Metastatic Liver Carcinoma in the Lung (tissue), 2 donors: ENCODE measurements around a stretch of chr17.

DNA sequence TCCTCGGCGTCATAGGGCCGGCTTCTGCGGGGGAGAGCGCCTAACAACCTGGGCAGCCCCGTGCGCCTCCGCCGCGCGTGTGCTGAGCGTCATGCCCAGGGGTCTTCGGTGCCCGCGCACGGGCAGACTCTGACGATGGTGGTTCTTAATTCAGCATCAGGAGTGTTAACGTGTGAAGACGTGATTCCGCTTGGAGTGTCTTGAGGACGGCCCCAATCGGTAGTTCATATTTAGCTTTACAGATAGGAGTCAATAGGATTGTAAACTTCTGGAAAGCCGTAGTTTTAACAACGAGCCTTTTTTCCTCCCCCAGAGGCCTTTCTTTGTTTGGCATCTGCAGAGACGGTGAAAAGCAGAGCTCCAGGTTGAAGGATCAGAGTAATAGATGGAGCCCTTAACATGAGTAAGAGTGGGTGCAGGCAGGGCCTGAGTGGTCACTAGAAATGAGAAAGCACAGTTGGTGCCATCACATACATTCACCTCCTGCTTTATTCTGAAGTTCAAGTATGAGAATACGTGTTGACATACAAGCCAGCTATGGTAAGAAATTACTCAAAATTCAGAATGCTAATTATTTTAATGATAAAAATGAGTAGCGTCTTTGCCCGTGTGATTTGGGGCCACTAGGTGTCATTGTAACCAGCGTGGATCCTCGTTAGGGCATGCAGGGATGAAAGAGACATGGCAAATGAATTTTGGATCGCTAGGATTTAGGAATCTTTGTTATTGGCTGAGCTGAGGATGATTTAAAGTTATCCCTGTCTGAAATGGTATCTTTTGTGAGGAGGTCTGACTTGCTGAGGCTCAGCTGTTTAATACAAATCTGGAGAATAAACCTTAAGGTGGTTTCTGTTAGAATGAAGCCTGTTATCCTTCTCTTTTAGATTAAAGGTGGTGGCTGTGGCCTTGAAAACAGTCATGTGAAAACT, 18.5 kb downstream of the PRCD start:
- PRO-cap, 2 experiments = no peak in any of the 2 experiments

DNA sequence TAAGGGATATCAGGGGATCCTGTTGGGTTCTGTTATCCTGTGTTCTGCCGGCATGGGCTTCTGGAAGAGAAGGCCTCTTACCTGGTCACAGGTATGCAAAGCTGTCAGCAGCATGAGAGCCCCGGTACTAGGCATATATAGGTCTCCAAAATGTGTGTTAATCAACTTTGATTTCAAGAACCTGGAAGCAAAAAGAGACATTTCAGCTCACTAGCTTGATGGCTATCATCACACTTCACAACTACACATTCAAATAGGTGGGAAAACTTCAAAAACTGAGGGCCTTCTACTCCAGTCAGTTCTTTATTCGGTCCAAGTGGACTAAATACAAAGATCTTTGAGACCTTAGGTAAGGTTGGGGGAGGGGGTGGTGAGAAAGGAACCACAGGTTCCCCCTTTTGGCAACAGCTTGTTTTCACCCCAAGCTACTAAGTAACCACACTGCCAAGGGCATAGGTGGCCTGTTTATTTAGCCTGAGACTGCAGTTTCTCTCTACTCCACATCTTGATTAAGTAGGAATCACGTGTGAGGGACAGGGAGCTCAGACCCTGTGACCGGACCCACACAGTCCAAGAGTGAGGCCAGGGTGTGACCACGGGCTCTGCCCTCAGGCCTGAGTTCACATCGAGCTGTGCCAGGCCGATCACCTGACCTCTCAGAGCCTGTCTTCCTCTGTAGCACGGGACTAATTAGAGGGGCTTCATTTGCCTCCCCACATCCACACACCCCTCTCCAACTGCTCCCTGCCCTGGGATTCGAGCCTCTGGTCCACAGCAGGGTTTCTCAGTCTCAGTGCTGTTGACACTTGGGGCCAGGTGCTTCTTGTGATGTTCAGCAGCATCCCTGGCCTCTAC, 18.1 kb downstream of the ST6GALNAC2 start:
- PRO-cap, 2 experiments = peak in 1 of 2 experiments; most common plus-strand start position 568 of the sequence (in 1)

GRCh38 chr17:76631508-76632537, 11.7 kb downstream of the ST6GALNAC1 start:
- PRO-cap, 2 experiments = no peak in any of the 2 experiments

DNA sequence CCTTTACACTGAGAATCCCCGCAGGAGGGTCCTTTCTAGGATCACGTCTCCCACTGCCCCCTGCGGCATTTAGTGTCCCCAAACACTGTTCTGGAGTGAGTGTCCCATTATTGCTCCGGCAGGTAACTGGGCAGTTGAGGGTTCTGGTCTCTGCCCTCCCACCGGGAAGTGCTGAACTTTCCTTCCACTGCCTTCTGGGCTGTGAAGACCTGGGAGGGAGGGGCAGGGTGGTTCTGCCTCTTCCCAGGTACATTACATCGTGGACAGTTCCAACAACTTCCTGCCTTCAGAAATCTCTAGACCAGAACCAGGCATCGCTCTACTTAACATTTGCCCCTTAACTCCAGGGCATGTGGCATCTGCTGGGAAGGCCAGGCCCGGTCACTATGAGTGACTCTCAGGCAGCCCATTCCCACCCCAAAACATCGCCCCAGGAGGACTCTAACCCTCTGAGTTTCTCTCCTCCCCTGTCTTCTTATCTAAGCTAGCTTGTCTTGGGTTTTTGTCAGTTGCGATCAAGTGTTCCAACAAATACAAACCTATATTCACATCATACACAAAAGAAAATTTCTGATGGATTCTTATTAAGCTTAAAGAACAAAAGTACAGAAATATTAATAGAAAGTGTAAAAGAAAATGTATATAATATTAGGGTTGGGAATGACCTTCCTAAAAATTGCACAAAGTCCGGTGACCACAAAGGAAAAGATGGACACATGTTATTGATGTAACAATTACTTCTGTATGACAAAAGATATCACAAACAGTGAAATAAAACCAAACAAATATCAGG, 3.3 kb downstream of the ST6GALNAC1 start:
- PRO-cap, 2 experiments = no peak in any of the 2 experiments

GRCh38 chr17:76657961-76658513, 14.5 kb upstream of the ST6GALNAC1 start:
- PRO-cap, 2 experiments = no peak in any of the 2 experiments

DNA sequence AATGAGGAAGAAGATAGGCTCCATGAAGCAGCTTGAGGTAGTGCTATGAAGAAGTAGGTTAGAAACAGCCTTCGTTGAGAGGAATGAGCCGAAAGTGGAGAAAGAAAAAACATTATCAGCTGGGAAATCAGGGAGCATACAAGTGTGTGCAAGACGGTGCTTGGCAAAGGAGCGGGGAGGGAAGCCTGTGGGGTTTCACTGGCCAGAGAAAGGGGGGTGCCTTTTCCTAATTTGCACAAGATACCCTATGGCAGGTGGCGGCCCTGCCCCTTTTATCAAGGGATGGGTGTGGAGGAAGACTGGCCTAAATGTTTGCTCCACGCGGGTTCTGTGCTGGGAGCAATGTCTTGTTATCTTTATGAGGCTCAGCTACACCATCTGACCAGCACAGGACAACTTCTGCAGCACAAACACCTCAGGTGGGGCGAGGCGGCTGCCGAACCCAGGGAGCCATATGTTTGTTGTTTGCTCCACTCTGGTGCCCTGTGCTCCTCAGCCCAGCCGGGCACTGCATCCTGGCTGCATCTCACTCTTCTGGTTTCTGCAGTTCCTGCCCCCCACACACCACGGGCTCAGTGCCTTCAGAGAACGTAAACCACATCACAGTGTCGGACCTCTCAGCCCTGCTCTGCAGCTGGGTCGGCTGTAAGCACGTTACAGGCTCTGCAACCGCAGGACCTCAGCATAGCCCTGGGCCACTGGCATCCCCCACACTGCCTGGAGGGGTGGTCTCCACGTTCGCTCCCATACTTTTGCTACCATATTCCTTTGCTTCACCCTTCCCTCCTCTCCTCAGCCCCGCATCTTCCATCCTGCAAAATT, 32.5 kb downstream of the MXRA7 start:
- PRO-cap, 2 experiments = peak in 2 of 2 experiments; most common minus-strand start position 536 of the sequence (in 2)

GRCh38 chr17:76708787-76709903, 1.6 kb downstream of the MXRA7 start:
- PRO-cap, 2 experiments = peak in 2 of 2 experiments; most common plus-strand start chr17:76709586 (in 2)

GRCh38 chr17:76735857-76736895, 955 bp downstream of the SRSF2 start:
- PRO-cap, 2 experiments = peak in 2 of 2 experiments; most common plus-strand start chr17:76736634 (in 2); most common minus-strand start chr17:76736396 (in 1)

DNA sequence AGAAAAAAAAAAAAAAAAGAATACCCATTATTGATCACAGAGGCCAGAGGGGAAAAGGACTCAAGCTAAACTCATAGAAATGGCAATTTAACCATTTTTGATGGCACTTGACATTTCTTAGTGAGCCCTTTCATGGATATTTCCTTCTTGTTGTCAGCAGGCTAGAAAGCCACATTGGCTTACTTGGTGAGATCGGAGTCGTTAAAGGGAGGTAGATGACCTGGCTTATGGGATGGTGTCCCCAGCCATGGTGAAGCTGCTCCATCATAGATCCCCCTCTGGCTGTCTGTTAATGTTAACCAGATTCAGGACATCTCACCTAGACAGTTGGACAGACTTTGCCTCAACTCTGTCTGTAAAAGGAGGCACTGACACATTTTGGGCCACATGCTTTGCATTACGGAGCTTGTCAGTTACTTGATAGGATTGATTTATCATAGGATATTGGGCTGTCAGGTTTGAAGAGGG, 19.0 kb downstream of the MFSD11 start:
- PRO-cap, 2 experiments = no peak in any of the 2 experiments

DNA sequence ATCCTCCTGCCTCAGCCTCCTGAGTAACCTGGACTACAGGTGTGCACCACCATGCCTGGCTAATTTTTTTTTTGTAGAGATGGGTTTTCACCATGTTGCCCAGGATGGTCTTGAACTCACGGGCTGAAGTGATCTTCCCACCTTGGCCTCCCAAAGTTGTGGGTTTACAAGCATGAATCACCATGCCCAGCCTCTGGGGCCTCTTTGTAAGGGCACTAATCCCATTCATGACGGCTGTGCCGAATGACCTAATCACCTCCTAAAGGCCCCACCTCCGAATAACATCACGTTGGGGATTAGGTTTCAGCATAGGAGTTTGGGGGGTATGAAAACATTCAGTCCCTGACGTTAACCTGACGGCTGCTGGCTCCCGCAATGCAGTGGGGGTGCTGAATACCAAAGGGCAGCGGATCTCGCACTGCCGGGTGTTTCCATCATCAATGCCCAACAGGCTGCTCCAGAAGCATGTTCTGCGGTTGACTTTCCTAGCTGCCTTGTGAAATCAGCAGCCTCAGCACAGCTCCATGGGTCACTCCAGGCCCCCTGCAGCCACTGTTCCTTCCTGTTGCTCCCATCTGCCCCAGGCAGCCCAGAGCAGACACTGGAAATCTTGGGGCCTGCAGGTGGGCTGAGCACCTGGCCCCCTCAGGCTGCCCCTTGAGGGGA, 120.8 kb upstream of the SEC14L1 start:
- PRO-cap, 2 experiments = no peak in any of the 2 experiments

DNA sequence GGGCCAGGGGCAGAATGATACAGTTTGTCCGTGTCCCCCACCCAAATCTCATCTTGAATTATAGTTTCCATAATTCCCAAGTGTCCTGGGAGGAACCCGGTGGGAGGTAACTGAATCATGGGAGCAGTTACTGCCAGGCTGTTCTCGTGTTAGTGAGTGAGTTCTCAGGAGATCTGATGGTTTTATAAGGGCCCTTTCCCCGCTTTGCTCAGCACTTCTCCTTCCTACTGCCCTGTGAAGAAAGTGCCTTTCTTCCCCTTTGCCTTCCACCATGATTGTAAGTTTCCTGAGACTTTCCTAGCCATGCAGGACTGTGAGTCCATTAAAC, 28.9 kb upstream of the SEC14L1 start:
- PRO-cap, 2 experiments = peak in 1 of 2 experiments; most common plus-strand start position 211 of the sequence (in 1); most common minus-strand start position 154 of the sequence (in 1)

DNA sequence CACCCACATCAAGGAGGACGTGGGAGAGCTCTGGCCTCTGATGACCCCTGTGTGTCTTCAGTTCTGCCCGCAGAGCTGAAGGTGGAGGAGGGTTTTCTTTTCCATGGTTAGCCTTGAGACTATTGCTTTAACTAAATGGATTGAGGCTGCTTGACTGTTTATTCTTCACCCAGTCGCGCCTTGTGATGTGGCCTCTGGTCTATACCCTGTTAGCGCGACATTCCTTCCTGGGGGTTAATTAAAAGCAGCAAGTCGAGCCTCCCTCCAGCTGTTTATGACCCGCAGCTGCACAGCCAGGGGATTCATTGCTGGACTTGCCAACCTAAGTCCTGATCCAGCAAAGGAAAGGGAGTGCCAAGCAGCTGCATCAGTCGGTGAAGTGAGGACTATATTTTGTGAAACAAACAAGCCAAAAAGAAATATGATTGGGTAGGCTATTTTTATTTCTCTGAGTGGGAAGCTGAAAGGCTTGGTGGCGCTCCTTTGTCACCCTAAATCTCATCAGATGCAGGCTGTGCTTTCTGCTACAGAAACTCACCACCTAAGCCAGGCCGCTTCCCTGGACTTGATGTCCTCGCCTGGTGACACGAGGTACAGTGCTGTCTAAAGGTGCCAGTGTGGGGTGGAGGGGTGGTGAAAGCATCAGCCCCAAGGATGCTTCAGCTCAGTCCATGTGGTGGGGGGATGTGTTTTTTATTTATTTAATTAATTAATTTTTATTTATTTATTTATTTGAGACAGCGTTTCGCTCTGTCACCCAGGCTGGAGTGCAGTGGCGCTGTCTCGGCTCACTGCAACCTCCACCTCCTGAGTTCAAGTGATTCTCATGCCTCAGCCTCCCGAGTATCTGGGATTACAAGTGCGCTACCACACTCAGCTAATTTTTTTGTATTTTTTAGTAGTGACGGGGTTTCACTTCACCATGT, 10.9 kb upstream of the SEC14L1 start:
- PRO-cap, 2 experiments = no peak in any of the 2 experiments

DNA sequence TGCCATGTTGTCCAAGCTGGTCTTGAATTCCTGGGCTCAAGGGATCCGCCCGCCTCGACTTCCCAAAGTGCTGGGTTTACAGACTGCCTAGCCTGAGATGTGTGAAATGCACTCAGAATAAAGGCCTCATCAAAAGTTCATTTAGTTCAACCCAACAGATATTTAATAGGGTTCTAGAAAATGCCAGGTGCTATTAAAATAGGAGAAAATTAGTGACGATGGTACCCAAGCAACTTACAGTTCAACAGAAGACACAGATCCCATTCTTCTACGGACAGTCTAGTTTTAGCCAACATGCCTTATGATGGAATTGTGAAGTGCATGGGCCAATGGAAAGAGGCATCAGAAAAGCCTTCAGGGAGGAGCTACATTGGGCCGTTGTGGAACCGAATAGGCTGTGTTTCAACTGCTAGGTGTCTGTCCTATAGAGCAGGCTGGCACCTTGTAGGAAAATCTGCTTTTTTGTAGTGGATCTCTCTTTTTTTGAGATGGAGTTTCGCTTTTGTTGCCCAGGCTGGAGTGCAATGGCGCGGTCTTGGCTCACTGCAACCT, 9.9 kb upstream of the SEC14L1 start:
- PRO-cap, 2 experiments = no peak in any of the 2 experiments

GRCh38 chr17:77139791-77140195, 976 bp upstream of the SEC14L1 start:
- PRO-cap, 2 experiments = peak in 1 of 2 experiments; most common plus-strand start chr17:77140013 (in 1)

DNA sequence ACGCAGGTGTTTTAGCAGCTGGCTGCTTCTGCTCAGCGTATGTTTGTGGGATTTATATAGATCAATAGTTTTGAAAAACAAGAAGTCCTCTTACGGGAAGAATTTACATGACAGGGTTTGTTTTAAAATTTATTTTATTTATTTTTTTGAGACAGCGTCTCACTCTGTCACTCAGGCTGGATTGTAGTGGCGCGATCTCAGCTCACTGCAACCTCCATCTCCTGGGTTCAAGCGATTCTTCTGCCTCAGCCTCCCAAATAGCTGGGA, 3.6 kb downstream of the SEC14L1 start:
- PRO-cap, 2 experiments = no peak in any of the 2 experiments

- PRO-cap, 2 experiments = no peak in any of the 2 experiments
Measured at GRCh38 chr17:77147370-77147752, 6.6 kb downstream of the SEC14L1 start.

GRCh38 chr17:77148523-77149318, 8.0 kb downstream of the SEC14L1 start:
- PRO-cap, 2 experiments = peak in 1 of 2 experiments; most common minus-strand start chr17:77148672 (in 1)

DNA sequence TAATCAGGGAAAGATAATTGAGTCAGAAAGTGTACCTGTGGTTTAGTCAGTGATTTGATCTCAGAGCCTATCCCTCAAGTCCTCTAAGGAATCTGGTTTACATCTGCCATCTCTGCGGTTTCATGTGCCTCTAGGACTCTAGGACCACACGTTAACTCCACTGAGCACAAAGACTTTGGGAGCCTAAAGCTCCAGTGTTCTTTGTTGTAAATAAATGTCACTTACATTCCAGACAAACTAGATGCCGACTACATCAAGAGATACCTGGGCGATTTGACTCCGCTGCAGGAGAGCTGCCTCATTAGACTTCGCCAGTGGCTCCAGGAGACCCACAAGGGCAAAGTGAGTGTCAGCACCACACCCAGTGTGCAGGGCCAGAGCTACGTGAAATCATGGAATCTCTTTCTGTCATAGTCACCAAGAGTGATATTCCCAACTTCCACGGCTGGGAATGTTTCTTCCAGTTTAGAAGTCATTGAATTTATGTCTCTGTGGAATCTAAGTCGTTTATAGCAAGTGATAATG, 55.3 kb downstream of the SEC14L1 start:
- PRO-cap, 2 experiments = no peak in any of the 2 experiments

- PRO-cap, 2 experiments = no peak in any of the 2 experiments
Measured at GRCh38 chr17:77200711-77201088, 59.9 kb downstream of the SEC14L1 start.

DNA sequence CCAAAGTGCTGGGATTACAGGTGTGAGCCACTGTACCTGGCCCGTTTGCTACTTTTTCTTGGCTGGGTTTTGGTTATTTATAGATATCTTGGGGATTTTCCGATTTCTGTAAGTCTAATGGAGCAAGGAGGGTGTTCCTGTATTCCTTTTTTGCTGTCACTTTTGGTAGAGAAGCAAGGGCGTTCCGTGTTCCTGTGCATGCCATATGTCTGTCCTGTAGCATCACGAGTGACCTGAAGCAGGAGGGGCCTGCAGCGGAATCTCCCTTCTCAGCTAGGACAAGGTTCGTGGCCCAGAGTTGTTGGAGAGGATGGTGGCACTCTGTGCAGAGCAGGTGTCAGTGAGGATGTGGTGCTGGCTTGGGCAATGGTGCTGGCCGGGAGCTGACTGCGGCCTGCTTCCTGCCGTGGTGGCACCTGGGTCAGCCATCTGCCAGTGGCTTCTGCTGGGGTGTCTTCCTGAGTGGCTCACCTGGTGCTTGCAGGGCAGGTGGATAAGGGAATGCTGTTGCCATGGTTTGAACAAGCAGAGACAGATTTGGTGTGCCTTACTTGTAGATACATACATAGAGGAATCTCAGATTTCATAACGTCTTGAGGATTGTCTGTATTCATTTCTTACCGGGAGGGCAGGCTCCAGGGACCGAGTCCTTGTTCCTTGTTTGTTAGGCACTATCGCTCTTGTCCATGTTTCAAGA, 69.5 kb downstream of the SEC14L1 start:
- PRO-cap, 2 experiments = no peak in any of the 2 experiments